Right atrium auricular region (tissue), 2 donors: ENCODE measurements around a stretch of chr17.

DNA sequence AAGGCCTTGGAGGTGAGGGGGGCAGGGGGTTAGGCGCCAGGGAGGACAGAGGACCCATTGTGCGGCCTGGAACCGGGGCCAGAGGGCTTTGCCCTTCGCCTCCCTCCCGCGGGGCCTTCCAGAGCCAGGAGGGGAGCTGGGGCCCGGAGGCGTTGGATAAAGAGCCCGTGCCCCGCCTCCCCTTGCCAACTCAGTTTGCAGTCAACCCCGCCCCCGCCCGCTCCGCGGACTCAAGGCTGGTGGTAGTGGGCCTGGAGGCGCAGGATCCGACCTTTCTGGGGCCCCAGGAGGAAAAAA lies 2.1 kb upstream of the SPHK1 start:
- PRO-cap = bidirectional peak, plus-strand start at position 193 of the sequence, minus-strand start at position 130 of the sequence
- RAMPAGE, long total RNA, 2 experiments = no peak in any of the 2 experiments

- PRO-cap = no peak
- RAMPAGE, long total RNA, 2 experiments = no peak in any of the 2 experiments
Observed at GRCh38 chr17:76385680-76386350, 1.4 kb downstream of the SPHK1 start.

DNA sequence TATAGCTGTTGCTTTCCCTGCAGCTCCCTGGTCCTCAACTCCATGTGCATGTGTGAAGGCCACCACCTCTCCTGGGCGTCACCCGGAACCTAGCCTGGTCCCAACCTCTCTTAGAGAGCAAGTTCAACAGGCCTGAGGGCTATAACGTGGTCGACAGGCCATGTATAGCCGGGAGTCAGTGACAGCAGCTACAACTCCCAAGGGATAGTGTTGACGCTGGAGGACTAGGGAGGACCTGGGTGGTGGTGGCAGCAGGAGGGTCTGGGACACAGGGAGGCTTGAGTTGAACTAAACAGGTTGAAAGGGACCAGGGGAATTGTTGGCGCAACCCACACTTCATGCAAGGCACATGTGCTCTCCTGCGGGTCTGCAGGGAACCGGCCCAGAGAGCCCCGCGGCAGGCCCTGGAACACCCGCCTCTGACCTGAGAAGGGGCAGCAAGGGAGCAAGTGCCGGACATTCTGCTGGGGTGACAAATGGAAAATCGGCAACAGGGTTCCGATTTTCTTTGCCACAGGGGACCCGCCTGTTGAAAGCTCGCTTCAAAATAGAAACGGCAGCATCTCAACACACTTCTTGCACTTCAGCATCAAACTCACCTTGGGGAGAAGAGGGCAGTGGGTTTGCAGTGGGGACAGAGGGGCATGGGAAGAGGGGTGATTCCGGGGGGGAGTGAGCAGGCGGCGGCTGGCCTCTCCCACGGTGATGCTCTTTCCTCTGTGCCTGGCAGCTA lies 6.0 kb downstream of the SPHK1 start:
- PRO-cap = no peak
- RAMPAGE, long total RNA, 2 experiments = no peak in any of the 2 experiments

DNA sequence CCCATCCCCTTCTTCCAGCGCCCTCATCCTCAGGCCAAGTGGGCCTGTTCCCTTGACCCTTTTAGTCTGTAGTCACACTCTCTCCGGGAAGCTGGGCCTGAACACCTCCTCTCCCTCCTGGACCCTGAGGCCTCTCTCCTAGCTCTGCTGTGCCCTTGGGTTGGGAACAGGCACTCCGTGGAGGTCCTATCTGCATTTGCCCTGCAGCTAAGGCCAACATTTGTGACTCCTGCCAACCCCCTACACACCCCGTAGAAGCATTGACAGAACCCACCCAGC lies 467 bp upstream of the RHBDF2 start:
- PRO-cap = bidirectional peak, plus-strand start at position 64 of the sequence, minus-strand start outside the sequence
- RAMPAGE, long total RNA, 2 experiments = no peak in any of the 2 experiments

GRCh38 chr17:76519357-76519823 lies 18.1 kb downstream of the CYGB start:
- PRO-cap = bidirectional peak, plus-strand start at chr17:76519590, minus-strand start at chr17:76519515
- RAMPAGE, long total RNA, 2 experiments = no peak in any of the 2 experiments

- PRO-cap = unidirectional peak, plus-strand start at chr17:76557191
- RAMPAGE, long total RNA, 2 experiments = no peak in any of the 2 experiments
Observed at GRCh38 chr17:76556722-76557317, 17.0 kb downstream of the PRCD start.

GRCh38 chr17:76566881-76567371 lies 18.7 kb downstream of the ST6GALNAC2 start:
- PRO-cap = no peak
- RAMPAGE, long total RNA, 2 experiments = no peak in any of the 2 experiments

- PRO-cap = no peak
- RAMPAGE, long total RNA, 2 experiments = no peak in any of the 2 experiments
Observed at GRCh38 chr17:76578228-76578852, 7.3 kb downstream of the ST6GALNAC2 start.

GRCh38 chr17:76582556-76583176 lies 3.0 kb downstream of the ST6GALNAC2 start:
- PRO-cap = no peak
- RAMPAGE, long total RNA, 2 experiments = no peak in any of the 2 experiments

- PRO-cap = no peak
- RAMPAGE, long total RNA, 2 experiments = no peak in any of the 2 experiments
Observed at GRCh38 chr17:76678036-76678857, 32.5 kb downstream of the MXRA7 start.

DNA sequence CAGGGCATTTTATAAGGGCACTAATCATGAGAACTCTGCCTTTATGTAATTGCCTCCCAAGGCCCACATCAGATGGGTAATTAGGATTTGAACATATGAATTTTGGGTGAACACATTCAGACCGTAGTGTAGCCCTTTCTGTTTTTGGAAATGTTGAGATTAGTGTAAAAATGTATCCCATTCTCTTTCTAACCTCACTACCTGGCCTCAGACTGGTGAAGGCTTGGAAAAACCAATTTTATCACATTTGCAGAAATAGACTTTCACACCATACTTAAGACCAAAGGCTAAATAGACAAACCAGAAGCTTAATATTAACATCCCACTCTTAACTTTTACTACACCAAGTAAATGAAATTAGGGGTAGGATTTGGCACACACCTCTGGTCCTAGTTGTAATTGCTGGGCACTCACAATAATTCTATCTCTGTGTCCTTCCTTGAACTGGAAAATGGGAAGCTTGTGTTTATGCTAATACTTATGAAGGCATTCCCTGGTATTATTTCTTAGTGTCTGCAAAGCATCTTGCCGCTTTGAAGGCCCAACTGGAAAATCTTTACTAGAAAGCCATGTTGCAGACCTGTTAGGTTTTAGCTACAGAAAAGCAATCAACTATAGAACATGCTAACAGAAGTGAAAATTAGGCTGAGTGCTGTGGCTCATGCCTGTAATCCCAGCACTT lies 4.9 kb downstream of the METTL23 start:
- PRO-cap = no peak
- RAMPAGE, long total RNA, 2 experiments = no peak in any of the 2 experiments

GRCh38 chr17:76733786-76734336 lies 3.3 kb downstream of the SRSF2 start:
- PRO-cap = no peak
- RAMPAGE, long total RNA, 2 experiments = no peak in any of the 2 experiments

GRCh38 chr17:76736896-76737222 lies 272 bp downstream of the SRSF2 start:
- PRO-cap = no peak
- RAMPAGE, long total RNA, 2 experiments = no peak in any of the 2 experiments

- PRO-cap = no peak
- RAMPAGE, long total RNA, 2 experiments = no peak in any of the 2 experiments
Observed at GRCh38 chr17:76752869-76754127, 15.4 kb downstream of the MFSD11 start.

- PRO-cap = no peak
- RAMPAGE, long total RNA, 2 experiments = no peak in any of the 2 experiments
Observed at GRCh38 chr17:76924607-76924806, 56.3 kb downstream of the MGAT5B start.

DNA sequence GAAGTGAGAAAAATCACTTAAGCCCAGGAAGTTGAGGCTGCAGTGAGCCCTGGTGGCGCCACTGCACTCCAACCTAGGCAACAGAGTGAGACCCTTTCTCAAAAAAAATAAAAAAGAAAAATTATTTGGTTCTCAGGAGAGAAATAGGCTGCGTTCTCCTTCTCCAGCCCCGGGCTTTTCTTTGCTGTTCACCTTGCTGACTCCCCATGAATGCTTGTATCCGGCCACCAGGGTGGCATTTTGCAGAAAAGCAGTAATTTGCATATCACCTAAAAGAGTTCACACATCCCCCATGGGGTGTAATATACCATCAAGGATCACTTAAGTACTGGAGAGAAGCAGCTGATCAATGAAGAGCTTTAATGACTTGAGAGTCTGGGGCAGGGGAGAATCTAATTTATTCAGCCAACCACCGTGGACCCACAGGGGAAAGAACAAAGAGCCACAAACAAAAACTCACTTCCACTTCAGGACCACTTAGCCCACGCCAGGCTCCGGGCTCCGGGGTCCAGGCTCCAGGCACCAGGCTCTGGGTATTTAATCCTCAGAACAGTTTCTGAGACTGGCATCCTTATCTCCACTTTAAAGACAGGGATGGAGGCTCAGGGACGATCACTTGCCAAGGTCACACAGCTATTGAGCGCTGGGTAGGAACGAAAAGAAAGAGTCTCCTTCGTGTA lies 33.9 kb upstream of the SEC14L1 start:
- PRO-cap = no peak
- RAMPAGE, long total RNA, 2 experiments = no peak in any of the 2 experiments

DNA sequence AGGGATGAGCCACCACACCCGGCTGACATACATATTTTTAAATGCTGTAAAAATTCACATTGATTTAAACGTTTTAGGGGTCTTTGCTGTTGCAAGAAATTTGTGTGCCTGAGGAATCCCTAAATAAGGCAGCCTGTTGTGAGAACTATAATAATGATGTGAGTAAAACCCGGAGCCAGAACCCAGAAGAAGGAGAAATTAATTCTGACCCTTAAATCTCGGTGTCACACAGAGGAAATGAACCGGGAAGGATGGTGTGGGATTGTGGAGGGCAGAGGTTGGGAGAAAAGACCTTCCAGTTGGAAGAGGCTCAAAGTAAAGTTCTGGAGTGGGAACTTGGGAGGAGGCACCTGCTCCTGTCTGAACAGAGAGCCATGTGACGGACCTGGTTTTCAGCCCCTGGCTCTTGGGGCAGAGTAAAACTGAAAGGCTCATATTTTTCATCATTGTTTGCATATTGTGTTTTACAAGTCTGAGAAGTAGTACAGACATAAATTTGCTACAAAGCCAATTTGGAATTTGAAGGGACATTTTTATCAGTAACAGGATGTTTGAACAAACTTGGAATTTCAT lies 24.5 kb upstream of the SEC14L1 start:
- PRO-cap = bidirectional peak, plus-strand start at position 321 of the sequence, minus-strand start at position 160 of the sequence
- RAMPAGE, long total RNA, 2 experiments = no peak in any of the 2 experiments

GRCh38 chr17:77145508-77146714 lies 5.1 kb downstream of the SEC14L1 start:
- PRO-cap = bidirectional peak, plus-strand start at chr17:77145893, minus-strand start at chr17:77145908
- RAMPAGE, long total RNA, 2 experiments = no peak in any of the 2 experiments

DNA sequence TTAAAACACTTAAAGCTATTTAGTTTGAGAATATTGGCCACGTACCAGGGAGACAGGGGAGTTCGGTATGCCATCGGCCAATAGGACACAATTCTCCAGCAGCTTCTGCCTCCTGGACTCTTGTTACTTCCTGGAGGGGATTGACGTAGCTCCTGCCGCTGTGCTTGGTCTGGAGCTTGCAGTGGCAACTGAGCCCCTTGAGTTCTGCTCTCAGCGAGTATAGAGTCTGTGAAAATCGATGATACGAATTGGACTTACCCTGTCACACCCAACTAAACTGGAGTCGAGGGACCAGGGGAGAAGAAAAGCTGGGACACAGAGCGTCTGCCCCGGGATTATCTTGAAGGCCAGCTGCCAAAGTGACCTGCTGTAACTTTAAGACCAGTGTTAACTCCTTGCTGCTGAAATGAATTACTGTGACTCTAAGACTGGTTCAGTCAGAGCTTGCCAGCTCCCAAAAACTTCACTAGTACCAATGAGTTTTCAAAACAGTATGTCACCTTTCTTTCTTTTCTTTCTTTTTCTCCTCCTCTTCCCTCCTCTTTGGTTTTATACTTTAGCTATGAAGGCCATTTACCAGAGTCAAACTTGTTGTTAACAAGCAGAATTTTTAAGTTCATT lies 22.3 kb downstream of the SEC14L1 start:
- PRO-cap = no peak
- RAMPAGE, long total RNA, 2 experiments = no peak in any of the 2 experiments

DNA sequence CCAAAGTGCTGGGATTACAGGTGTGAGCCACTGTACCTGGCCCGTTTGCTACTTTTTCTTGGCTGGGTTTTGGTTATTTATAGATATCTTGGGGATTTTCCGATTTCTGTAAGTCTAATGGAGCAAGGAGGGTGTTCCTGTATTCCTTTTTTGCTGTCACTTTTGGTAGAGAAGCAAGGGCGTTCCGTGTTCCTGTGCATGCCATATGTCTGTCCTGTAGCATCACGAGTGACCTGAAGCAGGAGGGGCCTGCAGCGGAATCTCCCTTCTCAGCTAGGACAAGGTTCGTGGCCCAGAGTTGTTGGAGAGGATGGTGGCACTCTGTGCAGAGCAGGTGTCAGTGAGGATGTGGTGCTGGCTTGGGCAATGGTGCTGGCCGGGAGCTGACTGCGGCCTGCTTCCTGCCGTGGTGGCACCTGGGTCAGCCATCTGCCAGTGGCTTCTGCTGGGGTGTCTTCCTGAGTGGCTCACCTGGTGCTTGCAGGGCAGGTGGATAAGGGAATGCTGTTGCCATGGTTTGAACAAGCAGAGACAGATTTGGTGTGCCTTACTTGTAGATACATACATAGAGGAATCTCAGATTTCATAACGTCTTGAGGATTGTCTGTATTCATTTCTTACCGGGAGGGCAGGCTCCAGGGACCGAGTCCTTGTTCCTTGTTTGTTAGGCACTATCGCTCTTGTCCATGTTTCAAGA lies 69.5 kb downstream of the SEC14L1 start:
- PRO-cap = no peak
- RAMPAGE, long total RNA, 2 experiments = no peak in any of the 2 experiments